ENCODE measurements around the genes MARCOL and HTR4.

GRCh38 chr5:147452936-147453293, 57.0 kb downstream of the DPYSL3 start:
- PRO-cap: no peak
- RAMPAGE, long total RNA, 2 experiments: no peak in any of the 2 experiments

- PRO-cap: no peak
- RAMPAGE, long total RNA, 2 experiments: no peak in any of the 2 experiments
Observed at GRCh38 chr5:147479763-147480543, 29.9 kb downstream of the DPYSL3 start.

DNA sequence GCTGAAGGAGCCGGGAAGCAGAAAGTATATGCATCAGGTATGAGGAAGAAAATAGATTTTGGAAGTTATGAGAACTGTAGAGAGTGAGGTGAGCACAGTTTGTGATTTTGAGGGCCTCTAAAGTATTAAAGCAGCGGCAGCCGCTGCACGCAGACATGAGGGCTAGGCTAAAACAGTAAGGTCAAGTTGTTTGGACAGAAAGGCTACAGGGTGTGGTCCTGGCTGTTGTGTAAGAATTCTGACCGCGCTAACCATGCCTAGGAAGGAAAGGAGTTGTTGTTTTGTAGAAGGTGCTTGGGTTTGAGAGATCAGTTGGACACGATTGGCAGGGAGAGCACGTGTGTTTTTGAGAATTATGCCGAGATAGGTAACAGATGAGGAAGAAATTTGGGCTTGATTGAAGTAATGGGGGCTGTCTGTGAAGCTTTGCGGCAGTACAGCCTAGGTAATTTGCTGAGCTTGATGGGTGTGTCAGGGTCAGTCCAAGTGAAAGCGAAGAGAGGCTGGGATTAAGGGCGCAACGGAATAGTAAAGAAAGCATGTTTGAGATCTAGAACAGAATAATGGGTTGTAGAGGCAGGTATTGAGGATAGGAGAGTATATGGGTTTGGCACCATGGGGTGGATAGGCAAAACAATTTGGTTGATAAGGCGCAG, 7.5 kb upstream of the SCGB3A2 start:
- PRO-cap: no peak
- RAMPAGE, long total RNA, 2 experiments: no peak in any of the 2 experiments

- PRO-cap: no peak
- RAMPAGE, long total RNA, 2 experiments: no peak in any of the 2 experiments
Observed at GRCh38 chr5:148086159-148086632, 22.4 kb downstream of the SPINK5 start.

GRCh38 chr5:148106883-148107334, 43.1 kb downstream of the SPINK5 start:
- PRO-cap: no peak
- RAMPAGE, long total RNA, 2 experiments: no peak in any of the 2 experiments

- PRO-cap: no peak
- RAMPAGE, long total RNA, 2 experiments: no peak in any of the 2 experiments
Observed at GRCh38 chr5:148111477-148111993, 47.8 kb downstream of the SPINK5 start.

- PRO-cap: no peak
- RAMPAGE, long total RNA, 2 experiments: no peak in any of the 2 experiments
Observed at GRCh38 chr5:148238250-148238697, at the start of gene MARCOL. Gene MARCOL, plus strand, starts transcription at chr5:148238525.

GRCh38 chr5:148654448-148654976, at the start of gene HTR4:
Gene HTR4, minus strand, starts transcription at chr5:148654527.
- PRO-cap: no peak
- RAMPAGE, long total RNA, 2 experiments: no peak in any of the 2 experiments

GRCh38 chr5:149258869-149259670, 12.6 kb upstream of the AFAP1L1 start:
- PRO-cap: no peak
- RAMPAGE, long total RNA, 2 experiments: no peak in any of the 2 experiments

- PRO-cap: no peak
- RAMPAGE, long total RNA, 2 experiments: no peak in any of the 2 experiments
Observed at GRCh38 chr5:149271276-149271450, 496 bp upstream of the AFAP1L1 start.

GRCh38 chr5:149422970-149423417, 43.9 kb upstream of the IL17B start:
- PRO-cap: bidirectional peak, plus-strand start at chr5:149423023, minus-strand start at chr5:149422869
- RAMPAGE, long total RNA, 2 experiments: no peak in any of the 2 experiments

DNA sequence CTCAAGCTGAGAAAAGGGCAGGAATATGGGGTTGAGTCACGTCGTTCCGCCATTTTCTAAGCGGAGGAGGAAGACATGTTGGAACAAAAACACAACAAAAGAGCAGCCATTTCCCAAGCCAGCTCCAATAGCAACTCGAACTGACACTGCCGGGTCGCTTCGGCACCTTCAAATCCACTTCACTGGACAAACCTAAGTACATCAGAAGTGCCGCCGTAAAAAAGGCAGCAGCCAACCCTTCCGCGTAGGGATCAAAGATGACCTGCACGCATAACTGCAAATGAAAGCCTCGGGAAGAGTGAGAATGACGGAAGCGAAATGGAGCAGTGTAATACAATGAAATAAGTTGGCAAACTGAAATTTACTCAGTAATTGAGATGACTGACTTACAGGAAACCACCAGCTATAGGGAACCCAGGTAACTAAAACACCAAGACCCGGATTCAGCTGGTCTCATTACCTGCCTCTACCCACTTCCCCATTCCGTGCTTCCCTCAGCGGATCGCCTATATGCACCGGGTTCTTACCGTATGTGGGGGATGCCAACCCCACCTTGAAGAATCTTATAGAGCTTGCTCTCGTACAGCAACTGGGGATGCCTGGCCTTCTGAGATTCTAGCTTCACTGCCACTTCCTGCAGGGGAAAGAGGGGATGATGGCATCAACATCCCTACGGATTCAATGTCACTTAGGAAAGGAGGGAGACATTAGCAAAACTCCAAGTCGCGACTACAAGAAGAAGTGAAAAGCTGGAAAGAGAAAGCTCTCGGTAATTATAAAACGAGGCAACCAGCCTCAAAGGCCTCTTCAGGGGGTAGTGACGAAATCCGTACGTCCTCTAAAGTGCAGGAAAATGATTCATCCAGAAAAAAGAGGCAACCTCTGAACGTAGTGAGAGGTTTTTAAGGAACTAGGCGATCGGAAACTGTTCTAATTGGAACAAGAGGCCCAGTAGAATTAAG, 1.4 kb downstream of the CSNK1A1 start:
- PRO-cap: bidirectional peak, plus-strand start at position 279 of the sequence, minus-strand start at position 58 of the sequence
- RAMPAGE, long total RNA, 2 experiments: no peak in any of the 2 experiments

- PRO-cap: no peak
- RAMPAGE, long total RNA, 2 experiments: no peak in any of the 2 experiments
Observed at GRCh38 chr5:149564540-149565294, 13.5 kb upstream of the CSNK1A1 start.

DNA sequence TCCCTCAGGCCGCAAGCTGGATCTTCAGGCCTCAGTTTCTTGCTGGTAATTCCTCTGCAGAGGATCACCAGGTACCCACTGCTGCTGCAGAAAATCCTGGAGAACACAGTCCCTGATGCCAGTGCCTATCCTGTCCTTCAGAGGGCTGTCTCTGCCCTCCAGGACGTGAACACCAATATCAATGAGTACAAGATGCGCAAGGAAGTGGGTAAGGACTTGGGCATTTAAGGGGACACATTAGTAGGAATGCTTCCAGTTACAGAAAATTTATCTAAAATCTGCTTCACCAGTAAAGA, 35.2 kb downstream of the ARHGEF37 start:
- PRO-cap: no peak
- RAMPAGE, long total RNA, 2 experiments: no peak in any of the 2 experiments

DNA sequence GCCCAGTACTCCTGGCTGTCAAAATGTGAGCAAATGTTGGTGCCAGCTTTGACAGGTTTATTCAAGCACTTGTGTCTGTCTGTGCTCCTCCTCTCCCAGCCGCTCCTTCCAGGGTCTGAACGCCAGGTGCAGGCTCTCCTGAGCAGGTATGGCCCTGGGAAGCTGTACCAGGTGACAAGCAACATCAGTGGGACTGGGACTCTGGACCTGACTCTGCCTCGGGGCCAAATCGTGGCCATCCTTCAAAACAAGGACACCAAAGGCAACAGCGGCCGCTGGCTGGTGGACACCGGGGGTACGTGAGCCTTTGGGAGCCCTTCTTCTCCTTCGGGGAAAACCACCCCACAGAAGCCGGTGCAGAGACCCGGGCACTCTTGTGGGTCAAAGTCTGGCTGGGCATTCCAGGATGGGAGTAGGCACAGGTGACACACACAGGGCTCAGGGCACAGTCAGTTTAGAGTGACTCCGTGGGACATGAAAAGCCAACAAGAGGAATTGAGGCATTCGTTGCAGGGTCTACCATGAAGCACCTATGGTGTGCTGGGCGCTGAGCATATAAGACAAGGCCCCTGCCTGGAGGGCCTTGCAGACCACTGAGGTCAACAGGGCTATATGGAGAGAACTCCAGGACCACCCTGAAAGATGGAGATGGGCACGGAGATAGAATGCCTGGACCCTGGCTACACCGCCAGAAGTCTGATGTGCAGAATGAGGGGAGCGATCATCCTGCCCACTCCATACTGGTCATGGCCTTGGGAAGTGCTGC, 45.9 kb downstream of the ARHGEF37 start:
- PRO-cap: no peak
- RAMPAGE, long total RNA, 2 experiments: no peak in any of the 2 experiments

DNA sequence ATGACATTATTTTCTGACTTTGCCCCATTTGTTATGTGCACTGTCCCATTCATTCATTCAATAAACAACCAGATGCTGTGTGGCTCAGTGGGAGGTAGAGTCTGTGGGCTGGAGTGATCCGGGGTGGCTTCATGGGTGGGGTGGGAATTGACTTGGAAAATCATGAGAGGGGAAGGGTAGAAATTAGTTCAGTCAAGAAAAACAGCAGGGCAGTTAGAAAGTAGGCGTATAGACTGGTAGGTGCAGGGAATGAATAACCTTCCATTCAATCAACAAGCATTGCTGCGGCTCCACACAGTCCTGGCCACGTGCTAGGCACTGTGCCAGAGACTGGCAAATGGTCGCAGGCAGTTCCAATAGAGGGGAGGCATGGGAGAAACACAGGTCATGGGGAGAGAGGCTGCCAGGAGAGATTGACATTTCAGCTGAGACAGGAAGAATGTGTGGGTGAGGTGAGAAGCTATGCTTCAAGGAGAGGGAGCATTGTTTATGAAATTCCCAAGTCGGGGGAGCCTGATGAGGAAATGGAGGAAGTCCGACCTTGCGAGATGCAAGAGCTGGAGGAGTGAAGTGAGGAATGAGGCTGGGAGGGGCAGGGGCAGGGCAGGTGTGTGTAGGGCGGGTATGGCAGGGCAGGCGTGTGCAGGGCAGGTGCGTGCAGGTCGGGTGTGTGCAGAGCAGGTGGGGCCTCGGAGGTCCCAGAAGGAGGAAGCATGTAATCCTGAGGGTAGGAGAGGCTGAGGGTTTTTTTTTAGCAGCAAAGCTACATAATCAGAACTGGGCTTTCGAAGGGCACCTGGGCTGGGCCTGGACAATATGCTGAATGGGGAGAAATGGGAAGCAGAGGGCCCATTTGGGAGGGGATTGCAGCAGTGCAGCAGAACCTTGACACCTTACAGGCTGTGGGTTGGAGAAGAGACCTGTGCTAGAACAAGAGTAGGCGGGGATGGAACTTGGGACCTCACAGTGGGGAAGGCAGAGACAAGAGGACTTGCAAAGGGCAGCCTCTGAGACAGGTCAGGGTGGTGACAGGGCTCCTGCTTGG, 54.3 kb upstream of the PPARGC1B start:
- PRO-cap: no peak
- RAMPAGE, long total RNA, 2 experiments: no peak in any of the 2 experiments

DNA sequence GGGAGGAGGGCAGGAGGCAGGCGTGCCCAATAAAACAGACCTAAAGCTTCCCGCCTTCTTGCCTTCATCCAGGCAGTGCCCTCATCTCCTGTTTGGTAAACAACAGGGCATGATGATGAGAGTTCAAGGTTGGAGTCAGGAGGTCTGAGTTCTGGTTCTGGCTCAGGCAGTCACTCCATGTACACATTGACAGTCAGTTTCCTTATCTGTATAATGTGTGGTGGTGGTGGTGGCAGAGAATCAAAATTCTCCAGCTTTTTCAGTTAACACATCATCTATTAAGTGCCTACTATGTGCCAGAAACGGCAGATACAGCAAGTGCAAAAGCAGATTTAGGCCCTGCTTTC, 1.5 kb upstream of the PPARGC1B start:
- PRO-cap: no peak
- RAMPAGE, long total RNA, 2 experiments: no peak in any of the 2 experiments

DNA sequence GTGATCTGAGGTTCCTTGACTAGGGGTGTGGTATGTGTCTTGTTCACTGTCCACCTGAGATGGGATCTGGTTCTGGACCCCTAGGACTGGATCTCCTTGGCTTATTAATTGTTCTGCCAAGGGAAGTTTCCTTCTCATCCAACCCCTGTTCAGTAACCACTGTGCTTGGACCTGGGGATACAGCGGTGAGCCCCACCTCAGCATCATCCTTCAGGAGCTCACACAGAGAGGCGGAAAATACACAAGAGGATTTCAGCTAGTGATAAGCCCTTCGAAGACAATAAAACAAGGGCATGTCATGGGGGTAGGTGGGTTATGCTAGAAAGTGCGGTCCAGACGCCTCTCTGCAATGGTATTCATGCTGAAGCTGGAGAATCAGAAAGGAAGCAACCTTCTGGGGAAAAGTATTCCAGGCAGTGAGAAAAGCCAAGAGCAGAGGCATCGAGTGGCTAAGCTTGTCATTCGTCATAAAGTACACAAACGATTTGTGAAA, 26.7 kb downstream of the PPARGC1B start:
- PRO-cap: no peak
- RAMPAGE, long total RNA, 2 experiments: no peak in any of the 2 experiments

GRCh38 chr5:149895882-149896314, 48.7 kb downstream of the PDE6A start:
- PRO-cap: no peak
- RAMPAGE, long total RNA, 2 experiments: no peak in any of the 2 experiments

- PRO-cap: no peak
- RAMPAGE, long total RNA, 2 experiments: no peak in any of the 2 experiments
Observed at GRCh38 chr5:149940008-149940532, 4.5 kb downstream of the PDE6A start.